Pericardium (tissue), 1 donor: ENCODE data around the gene ANKRD30B.

DNA sequence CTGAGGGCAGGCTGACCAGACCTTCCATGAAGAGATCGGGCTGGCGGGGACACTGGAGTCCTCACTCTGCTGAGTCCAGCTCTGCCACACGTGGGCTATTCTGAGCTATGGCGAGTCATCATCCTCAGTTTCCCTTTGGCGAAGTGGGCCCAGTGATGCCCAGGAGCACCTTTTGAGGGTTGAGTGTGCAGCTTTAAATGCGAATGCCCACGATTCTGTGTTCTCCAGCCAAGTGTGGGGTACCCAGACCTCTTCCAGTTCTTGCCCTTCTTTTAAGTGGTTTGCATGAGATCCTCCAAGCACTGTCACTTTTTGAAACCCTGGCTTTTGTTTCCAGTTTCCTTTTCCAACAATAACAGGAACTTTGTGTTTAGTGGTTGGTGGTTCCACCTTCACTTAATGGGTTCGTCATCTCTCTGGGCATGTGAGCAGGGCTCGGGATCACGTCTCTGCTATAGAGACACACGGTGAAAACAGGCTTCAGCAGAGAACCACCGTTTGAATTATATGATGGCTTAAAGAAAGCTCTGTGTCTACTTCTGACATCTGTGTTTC is 197.6 kb downstream of the LDLRAD4 start:
- RRBS: no CpG with 5 or more reads among the region's 12 CpGs

- RRBS: 72% methylated on average over 3 of the region's 21 CpGs
Observed at GRCh38 chr18:13453514-13454064, 235.0 kb downstream of the LDLRAD4 start.

DNA sequence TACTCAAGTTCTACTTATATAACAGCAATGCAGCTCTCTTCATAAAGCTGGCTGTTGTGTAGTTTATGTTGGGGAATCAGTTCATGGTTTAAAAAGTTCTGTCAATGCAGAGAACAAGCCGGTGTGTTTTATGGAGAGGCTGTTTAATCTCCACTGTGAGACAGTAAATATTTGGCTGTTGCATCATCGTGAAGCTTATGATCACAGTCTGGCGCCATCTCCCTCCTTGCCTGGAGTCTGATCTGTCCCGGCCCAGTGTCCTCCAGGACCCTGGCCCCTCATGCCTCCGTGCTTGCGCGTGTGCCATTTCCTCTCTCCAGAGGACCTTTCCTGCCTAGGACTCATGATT is 184.3 kb downstream of the FAM210A start:
- RRBS: no CpG with 5 or more reads among the region's 7 CpGs

DNA sequence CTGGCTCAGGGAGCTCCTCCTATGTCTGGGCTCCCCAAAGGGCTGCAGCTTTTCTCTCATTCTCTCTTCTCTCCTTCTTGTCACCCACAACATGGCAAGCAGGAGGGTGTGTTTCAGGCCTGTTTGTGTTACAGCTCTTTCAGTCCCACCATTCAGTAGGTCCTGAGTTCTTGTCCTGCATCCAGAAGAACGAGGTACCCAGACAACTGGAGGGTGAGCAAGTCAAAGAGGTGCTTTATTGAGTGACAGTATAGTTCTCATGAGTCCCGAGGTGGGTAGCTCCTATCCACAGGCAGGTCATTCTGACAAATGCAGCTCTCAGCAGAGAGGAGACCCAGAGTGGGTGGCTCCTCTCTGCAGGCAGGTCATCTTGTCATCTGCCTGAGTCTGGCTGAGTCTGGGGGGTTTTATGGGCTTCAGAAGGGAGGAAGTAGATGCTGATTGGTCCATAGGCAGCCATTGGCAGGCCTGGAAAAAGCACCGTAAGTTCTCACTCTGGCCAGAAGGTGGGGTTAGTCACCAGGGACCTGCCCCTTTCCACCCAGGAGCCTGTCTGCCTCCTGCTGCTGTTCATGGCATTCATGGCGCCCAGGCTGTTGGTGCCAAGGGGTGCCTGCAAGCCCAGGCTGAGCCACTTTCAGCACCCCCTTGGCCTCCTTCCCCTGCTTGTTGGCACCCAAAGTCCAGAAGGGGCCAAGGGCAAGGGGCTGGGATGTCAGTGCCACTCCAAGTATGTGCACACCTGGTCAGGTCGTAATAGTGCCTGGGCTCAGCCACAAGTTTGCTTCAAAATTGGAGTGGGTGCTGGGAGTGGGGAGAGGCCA is 178.4 kb downstream of the FAM210A start:
- RRBS: no CpG with 5 or more reads among the region's 5 CpGs

DNA sequence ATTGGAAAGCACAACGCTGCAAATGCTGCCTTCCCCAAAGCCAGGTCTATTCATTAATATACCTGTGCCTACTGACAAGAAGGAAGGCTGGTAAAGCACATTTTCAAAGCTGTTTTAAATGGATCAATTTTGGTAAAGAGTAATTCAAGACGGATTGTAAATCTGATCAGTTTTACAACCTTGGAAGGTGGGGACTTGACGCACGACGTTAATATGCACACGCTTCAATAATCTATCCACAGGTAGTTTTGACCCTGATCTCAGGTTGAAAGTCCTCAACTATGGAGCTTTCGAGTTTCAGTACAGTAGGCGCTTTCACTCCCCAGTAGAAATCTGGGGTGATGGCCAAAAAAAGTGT is 957 bp downstream of the FAM210A start:
- RRBS: no CpG with 5 or more reads among the region's 8 CpGs

GRCh38 chr18:14747353-14748527 is at the start of gene ANKRD30B:
Gene ANKRD30B (plus strand): TSS chr18:14748172.
- RRBS: 16% methylated on average over 12 of the region's 89 CpGs

GRCh38 chr18:21117720-21118439 is 6.3 kb upstream of the ROCK1 start:
- RRBS: no CpG with 5 or more reads among the region's 3 CpGs

GRCh38 chr18:21529412-21529987 is 71.0 kb downstream of the ESCO1 start:
- RRBS: no CpG with 5 or more reads among the region's 2 CpGs

GRCh38 chr18:21811906-21812838 is 71.6 kb downstream of the MIB1 start:
- RRBS: no CpG with 5 or more reads among the region's 5 CpGs

DNA sequence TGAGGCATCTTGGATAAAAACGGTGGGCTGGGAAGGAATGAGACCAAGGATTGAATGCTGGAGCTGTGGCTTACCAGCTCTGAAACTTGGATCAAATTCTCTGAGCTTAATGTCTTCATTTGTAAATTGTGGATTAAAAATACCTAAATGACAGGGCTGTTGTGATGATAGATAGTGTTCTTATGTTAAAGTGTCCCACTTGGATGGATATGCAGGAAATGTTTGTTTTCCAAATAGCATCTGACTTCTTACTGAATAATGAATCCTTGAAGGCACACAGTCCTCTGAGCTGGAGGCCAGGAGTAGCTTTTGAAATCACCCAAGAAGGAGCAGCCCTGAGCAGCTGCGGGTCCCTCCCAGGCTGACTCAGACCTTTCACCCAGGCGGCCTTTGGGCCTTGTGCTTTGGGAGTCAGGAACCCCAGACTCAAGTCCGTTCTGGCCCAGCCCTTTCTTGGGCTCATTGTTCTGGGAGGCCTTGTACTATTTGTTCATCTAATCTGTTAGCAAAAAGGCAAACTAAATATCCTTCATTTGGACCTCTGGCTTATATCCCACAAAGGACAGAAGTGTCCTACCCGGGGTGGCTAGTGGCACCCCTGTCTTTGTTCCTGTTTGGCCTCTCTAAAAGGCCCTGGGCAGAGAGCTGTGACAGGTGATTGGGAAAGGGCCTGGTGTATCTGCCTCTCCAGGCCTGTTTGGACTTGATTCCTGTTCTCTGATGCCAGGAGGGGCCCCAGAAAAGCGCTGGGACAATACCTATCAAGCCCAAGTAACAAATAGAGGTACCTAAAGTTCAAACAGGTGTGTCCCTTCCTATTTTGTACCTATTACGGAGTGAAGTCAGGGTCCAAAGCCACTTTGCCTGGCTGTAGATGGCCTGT is 172.9 kb upstream of the GATA6 start:
- RRBS: no CpG with 5 or more reads among the region's 7 CpGs

DNA sequence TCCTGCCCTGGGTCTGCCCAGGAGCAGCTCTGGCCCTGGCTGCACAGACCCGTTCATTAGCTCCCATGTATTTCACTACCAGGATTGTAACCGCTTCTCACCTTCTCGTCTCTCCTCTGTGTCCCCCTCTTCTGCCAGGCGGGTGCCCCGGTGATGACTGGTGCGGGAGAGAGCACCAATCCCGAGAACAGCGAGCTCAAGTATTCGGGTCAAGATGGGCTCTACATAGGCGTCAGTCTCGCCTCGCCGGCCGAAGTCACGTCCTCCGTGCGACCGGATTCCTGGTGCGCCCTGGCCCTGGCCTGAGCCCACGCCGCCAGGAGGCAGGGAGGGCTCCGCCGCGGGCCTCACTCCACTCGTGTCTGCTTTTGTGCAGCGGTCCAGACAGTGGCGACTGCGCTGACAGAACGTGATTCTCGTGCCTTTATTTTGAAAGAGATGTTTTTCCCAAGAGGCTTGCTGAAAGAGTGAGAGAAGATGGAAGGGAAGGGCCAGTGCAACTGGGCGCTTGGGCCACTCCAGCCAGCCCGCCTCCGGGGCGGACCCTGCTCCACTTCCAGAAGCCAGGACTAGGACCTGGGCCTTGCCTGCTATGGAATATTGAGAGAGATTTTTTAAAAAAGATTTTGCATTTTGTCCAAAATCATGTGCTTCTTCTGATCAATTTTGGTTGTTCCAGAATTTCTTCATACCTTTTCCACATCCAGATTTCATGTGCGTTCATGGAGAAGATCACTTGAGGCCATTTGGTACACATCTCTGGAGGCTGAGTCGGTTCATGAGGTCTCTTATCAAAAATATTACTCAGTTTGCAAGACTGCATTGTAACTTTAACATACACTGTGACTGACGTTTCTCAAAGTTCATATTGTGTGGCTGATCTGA is 31.4 kb downstream of the GATA6 start:
- RRBS: 64% methylated on average over 7 of the region's 37 CpGs

- RRBS: no CpG with 5 or more reads among the region's 10 CpGs
Observed at GRCh38 chr18:22254068-22254434, 84.7 kb downstream of the GATA6 start.

DNA sequence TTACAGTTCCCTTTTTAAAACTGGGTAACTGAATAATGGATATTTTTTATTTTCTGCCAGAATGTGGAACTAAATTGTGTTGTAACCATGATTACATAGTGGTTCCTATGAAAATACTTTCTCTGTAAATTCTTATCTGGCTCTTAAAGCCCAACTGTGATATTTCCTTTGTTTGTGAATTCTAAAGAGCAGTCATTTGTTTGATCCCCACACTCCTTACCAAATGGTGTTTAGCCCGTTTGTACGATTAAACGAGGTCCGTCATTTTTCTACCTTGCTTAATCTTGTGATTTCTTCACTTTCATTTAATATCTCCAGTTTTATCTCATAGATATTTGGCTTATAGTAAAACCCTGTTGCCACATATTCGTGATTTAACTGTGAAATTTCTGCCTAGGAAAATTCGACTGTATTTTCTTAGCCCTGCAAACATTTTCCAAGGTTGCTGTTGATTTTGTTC is 116.3 kb downstream of the CTAGE1 start:
- RRBS: no CpG with 5 or more reads among the region's 6 CpGs

DNA sequence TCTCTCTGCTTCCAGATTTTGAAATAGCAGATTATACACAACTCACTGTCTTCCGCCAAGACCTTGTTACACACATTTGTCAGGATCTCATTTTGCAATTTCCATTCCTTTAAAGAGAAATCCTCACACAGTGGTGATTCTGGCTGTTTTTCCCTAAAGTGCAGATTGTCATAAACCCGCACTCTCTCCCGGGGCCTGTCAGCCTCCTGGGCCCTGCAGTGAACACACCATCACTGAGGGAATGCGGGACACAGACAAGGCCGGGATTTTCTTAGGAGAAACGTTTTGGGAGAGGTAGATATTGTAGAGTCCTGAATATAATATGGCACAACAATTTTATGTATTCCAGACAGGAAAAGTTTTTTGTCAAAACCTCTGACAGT is 95.1 kb downstream of the CTAGE1 start:
- RRBS: 22% methylated on average over 3 of the region's 6 CpGs

- RRBS: no CpG with 5 or more reads among the region's 4 CpGs
Observed at GRCh38 chr18:22344712-22345198, 73.0 kb downstream of the CTAGE1 start.

DNA sequence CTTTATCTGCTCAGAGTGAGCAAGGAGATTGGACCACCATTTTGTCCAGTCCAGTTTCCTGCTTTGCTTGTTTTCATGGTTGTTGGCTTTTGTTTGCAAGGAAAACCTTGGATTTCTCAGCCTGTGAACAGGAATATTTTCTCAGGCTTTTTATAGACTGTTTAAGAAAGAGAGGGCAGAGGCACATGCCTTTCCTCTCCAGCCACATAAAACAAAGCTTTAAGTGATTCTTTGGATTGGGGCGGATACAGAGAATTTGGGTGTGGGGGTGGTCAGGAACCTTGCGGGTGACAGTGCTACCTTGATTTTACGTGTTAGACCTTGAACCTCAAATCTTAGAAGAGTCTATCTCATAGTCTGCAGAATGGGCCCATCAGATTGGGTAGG is 28.8 kb downstream of the CTAGE1 start:
- RRBS: no CpG with 5 or more reads among the region's 3 CpGs

GRCh38 chr18:22470483-22471407 is 53.0 kb upstream of the CTAGE1 start:
- RRBS: 0% methylated on average over 1 of the region's 12 CpGs

GRCh38 chr18:22530011-22530373 is 112.3 kb upstream of the CTAGE1 start:
- RRBS: no CpG with 5 or more reads among the region's 7 CpGs

- RRBS: no CpG with 5 or more reads among the region's 7 CpGs
Observed at GRCh38 chr18:22562809-22563565, 145.3 kb upstream of the CTAGE1 start.